GM12878 (cell line): ENCODE measurements around the genes OR4N4C, POTEB, GOLGA6L2, MKRN3, OCA2 and GOLGA6L7.

GRCh38 chr15:20755933-20756470 lies 110.1 kb downstream of the POTEB2 start:
- RAMPAGE, long total RNA, result no peak
- RRBS, 2 experiments, result no CpG with 5 or more reads among the region's 42 CpGs
CAGE:
- cytosol, long polyA minus RNA, result no peak
- cytosol, long polyA plus RNA, result no peak
- long polyA plus RNA, result no peak
- nucleolus, long total RNA, result no peak
- nucleus, long polyA plus RNA, result no peak
- nucleus, long total RNA, result no peak

- RAMPAGE, long total RNA, result no peak
- RRBS, 2 experiments, result no CpG with 5 or more reads among the region's 1 CpG
CAGE:
- cytosol, long polyA minus RNA, result no peak
- cytosol, long polyA plus RNA, result no peak
- long polyA plus RNA, result no peak
- nucleolus, long total RNA, result no peak
- nucleus, long polyA plus RNA, result no peak
- nucleus, long total RNA, result no peak
Observed at GRCh38 chr15:21651466-21652028, at the start of gene OR4N4C. Gene OR4N4C (plus strand): TSS chr15:21651844.

GRCh38 chr15:21877493-21878100 lies at the start of gene POTEB:
Gene POTEB (minus strand): TSS chr15:21877735.
- RAMPAGE, long total RNA, result no peak
- RRBS, 2 experiments, result no CpG with 5 or more reads among the region's 42 CpGs
CAGE:
- cytosol, long polyA minus RNA, result no peak
- cytosol, long polyA plus RNA, result no peak
- long polyA plus RNA, result no peak
- nucleolus, long total RNA, result no peak
- nucleus, long polyA plus RNA, result no peak
- nucleus, long total RNA, result no peak

GRCh38 chr15:22252877-22253690 lies 158.8 kb downstream of the OR4N4 start:
- RAMPAGE, long total RNA, result no peak
- RRBS, 2 experiments, result no CpG with 5 or more reads among the region's 18 CpGs
CAGE:
- cytosol, long polyA minus RNA, result no peak
- cytosol, long polyA plus RNA, result no peak
- long polyA plus RNA, result no peak
- nucleolus, long total RNA, result no peak
- nucleus, long polyA plus RNA, result no peak
- nucleus, long total RNA, result no peak

GRCh38 chr15:22494277-22495096 lies 35.8 kb downstream of the GOLGA6L22 start:
- RAMPAGE, long total RNA, result no peak
- RRBS, 2 experiments, result no CpG with 5 or more reads among the region's 95 CpGs
CAGE:
- cytosol, long polyA minus RNA, result no peak
- cytosol, long polyA plus RNA, result no peak
- long polyA plus RNA, result no peak
- nucleolus, long total RNA, result no peak
- nucleus, long polyA plus RNA, result no peak
- nucleus, long total RNA, result no peak

DNA sequence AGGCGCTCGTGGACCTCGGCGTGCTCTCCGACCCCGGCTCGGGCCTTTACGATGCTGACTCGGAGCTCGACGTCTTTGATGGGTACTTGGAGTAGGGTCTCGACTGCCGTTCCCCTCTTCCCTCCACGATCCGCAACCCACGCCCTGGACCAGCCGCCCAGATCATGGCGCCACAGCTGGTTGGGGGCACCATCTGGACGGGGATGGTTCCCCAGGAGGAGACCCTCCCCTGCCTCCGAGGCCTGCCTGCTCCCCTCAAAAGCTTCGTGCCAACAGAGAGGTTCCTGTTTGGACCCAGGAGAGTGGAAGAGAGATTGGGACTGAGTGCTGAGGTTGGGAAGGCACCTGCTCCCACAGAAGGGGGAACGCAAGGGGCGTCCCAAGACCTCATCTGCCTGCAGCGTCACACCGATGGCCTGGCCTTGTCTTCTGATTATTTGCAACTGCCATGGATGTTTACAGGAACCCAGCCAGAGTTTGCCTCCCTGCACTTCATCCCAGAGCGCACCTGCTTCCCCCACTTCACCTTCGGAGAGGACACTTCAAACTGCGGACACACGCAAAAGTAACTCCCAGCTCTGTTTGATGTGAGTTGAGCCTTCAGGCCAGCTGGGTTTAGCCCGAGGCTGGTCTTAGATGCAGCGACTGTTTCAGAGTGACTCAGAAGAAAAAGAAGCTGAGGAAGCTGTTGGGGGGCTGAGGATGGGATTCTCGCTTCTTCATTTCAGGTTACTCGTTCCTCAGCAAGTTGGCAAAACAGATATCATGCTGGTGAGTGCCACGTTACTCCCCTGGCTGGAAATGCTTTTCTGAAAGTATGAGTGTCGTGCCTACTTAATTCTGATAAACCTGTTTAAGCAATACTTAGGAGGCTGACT lies 71.1 kb upstream of the NIPA1 start:
- RAMPAGE, long total RNA, result no peak
- RRBS, 2 experiments, result no CpG with 5 or more reads among the region's 35 CpGs
CAGE:
- cytosol, long polyA minus RNA, result no peak
- cytosol, long polyA plus RNA, result no peak
- long polyA plus RNA, result no peak
- nucleolus, long total RNA, result no peak
- nucleus, long polyA plus RNA, result no peak
- nucleus, long total RNA, result no peak

DNA sequence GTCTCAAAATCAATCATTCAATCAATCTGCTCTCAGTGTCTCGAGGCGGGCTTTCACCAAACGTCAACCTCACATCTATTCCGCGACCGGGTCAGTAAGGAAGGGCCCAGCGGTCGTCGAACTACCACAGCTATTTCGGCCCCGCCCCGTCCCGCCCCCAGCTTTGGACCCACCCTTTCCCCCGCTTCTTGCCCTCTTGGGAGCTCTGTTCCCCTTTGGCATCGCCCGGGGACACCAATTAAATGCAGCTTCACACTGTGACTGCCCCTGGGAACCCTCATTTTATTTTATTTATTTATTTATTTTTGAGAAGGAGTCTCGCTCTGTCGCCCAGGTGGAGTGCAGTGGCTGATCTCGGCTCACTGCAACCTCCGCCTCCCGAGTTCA lies 1.0 kb upstream of the NIPA2 start:
- RAMPAGE, long total RNA, result no peak
- RRBS, 2 experiments, result no CpG with 5 or more reads among the region's 21 CpGs
CAGE:
- cytosol, long polyA minus RNA, result no peak
- cytosol, long polyA plus RNA, result no peak
- long polyA plus RNA, result no peak
- nucleolus, long total RNA, result no peak
- nucleus, long polyA plus RNA, result no peak
- nucleus, long total RNA, result no peak

DNA sequence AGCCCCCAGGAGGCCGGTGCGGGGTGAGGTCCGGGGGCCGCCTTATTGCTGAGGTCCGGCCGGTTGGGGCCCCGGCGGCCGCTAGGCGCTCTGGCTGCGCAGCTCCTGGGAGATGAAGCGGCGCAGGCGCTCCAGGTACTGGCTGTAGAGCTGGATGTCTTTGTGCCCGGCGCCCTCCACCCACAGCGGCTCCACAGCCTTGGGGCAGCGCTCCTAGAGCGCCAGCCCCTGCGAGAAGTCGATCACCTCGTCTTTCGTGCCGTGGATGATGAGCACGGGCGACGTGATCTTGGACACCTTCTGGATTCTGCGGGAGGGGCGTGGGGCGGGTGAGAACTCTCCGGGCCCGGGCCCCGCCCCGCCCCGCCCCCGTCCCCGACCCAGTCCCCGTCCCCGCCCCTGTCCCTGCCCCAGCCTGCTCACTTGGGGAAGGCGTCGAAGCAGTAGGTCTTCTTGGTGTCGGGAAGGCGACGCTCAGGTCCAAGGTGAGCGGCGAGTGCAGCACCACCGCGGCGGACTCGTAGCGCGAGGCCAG lies 89.2 kb upstream of the GOLGA6L1 start:
- RAMPAGE, long total RNA, result no peak
- RRBS, 2 experiments, result no CpG with 5 or more reads among the region's 52 CpGs
CAGE:
- cytosol, long polyA minus RNA, result no peak
- cytosol, long polyA plus RNA, result no peak
- long polyA plus RNA, result no peak
- nucleolus, long total RNA, result no peak
- nucleus, long polyA plus RNA, result no peak
- nucleus, long total RNA, result no peak

- RAMPAGE, long total RNA, result no peak
- RRBS, 2 experiments, result no CpG with 5 or more reads among the region's 27 CpGs
CAGE:
- cytosol, long polyA minus RNA, result no peak
- cytosol, long polyA plus RNA, result no peak
- long polyA plus RNA, result no peak
- nucleolus, long total RNA, result no peak
- nucleus, long polyA plus RNA, result no peak
- nucleus, long total RNA, result no peak
Observed at GRCh38 chr15:23303334-23303586, 30.7 kb downstream of the GOLGA6L26 start.

DNA sequence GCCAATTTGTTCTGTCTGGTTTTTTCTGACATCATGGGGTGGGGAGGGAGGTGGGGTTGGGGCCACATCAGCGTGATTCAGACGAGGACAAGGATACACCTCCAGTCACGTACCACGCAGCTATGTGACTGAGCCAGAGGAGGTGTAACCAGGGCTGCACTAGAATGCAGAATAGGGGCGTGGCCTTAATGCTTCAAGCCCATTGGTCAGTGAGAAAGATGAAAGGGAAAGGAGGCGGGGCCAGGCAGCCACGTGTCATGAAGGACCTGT lies at the start of gene GOLGA6L2:
TSS of gene GOLGA6L2 (minus strand) at position 130 of the 270 bp plus-strand sequence.
- RAMPAGE, long total RNA, result no peak
- RRBS, 2 experiments, result no CpG with 5 or more reads among the region's 7 CpGs
CAGE:
- cytosol, long polyA minus RNA, result no peak
- cytosol, long polyA plus RNA, result no peak
- long polyA plus RNA, result no peak
- nucleolus, long total RNA, result no peak
- nucleus, long polyA plus RNA, result no peak
- nucleus, long total RNA, result no peak

GRCh38 chr15:23565249-23565854 lies at the start of gene MKRN3:
Gene MKRN3 (plus strand): TSS chr15:23565674.
- RAMPAGE, long total RNA, result no peak
- RRBS, 2 experiments, result 32 to 62% methylated on average over 4 to 10 of the region's 23 CpGs
CAGE:
- cytosol, long polyA minus RNA, result no peak
- cytosol, long polyA plus RNA, result no peak
- long polyA plus RNA, result no peak
- nucleolus, long total RNA, result no peak
- nucleus, long polyA plus RNA, result start-site peak on the plus strand at chr15:23565666-23565674, 11 and 14 reads in 2 replicates
- nucleus, long total RNA, result no peak

DNA sequence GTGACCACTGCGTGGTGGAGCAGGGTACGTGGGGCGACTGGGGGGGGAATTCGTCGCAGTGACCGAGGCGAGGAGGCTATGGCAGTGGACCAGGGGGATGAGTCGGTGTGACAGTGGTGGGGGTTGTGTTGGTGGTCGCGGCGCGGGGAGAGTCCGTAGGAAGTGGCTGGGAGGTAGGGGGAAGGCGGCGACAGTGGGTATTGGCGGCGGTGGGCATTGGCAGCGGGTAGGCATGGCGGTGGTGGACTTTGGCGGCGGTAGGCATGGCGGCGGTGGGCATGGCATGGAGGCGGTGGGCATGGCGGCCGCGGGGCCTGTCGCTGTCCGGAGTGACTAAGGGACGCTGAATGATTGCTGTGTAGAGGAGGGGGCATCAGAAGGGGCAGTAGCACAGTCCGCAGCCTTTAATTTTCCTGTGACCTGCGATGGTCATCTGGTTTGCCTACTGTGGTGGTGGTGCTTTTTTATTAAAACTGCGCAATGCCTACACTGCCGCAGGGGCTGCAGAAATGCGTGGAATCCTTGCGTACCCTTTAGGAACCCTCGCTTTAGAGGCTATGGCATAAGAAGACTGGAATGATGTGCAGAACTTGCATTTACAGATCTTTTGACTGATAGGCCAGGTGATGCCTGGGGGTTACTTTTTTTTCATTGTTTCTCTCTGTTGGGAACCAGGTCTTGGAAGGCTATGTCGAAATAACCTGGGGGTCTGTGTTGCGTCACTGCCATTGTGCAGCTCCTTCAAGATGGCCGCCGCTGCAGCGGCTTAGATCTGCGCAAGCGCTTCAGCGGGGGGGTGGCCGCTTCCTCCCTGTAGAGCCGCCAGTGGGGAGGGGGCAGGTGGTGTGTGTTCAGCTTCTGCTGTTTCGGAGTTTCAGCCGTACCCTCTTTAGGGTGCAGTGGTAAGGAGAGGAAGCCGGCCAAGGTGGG lies 1.0 kb downstream of the SNRPN start:
- RAMPAGE, long total RNA, result no peak
- RRBS, 2 experiments, result no CpG with 5 or more reads among the region's 50 CpGs
CAGE:
- cytosol, long polyA minus RNA, result no peak
- cytosol, long polyA plus RNA, result no peak
- long polyA plus RNA, result no peak
- nucleolus, long total RNA, result no peak
- nucleus, long polyA plus RNA, result no peak
- nucleus, long total RNA, result no peak

GRCh38 chr15:25684418-25684673 lies 178.8 kb downstream of the ATP10A start:
- RAMPAGE, long total RNA, result no peak
- RRBS, 2 experiments, result no CpG with 5 or more reads among the region's 8 CpGs
CAGE:
- cytosol, long polyA minus RNA, result no peak
- cytosol, long polyA plus RNA, result no peak
- long polyA plus RNA, result no peak
- nucleolus, long total RNA, result no peak
- nucleus, long polyA plus RNA, result no peak
- nucleus, long total RNA, result no peak

DNA sequence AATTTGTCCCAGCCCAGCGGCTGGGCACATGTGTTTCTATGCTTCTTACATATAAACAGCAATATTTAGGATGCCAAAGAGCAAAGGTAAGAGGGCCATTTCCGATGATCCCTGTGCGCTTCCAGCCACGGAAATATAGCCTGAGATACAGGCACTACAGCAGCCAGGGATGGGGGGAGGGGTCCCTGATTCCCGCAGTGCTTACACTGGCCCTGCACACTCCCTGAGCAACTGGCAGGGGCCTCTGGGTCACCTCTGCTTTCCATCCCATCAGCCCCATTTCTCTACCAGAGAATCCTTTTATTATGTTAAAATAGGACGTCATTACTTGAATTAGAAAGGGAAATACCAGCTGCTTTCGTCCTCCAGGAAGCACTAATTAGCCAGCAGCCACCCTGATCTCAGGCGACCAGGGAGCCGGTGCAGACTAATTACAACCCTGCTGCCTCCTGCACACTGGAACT lies 372.2 kb upstream of the ATP10A start:
- RAMPAGE, long total RNA, result no peak
- RRBS, 2 experiments, result 64% methylated on average over 1 of the region's 9 CpGs; no CpG with 5 or more reads in 1 of the 2 experiments
CAGE:
- cytosol, long polyA minus RNA, result no peak
- cytosol, long polyA plus RNA, result no peak
- long polyA plus RNA, result no peak
- nucleolus, long total RNA, result no peak
- nucleus, long polyA plus RNA, result no peak
- nucleus, long total RNA, result no peak

- RAMPAGE, long total RNA, result no peak
- RRBS, 2 experiments, result no CpG with 5 or more reads among the region's 8 CpGs
CAGE:
- cytosol, long polyA minus RNA, result no peak
- cytosol, long polyA plus RNA, result no peak
- long polyA plus RNA, result no peak
- nucleolus, long total RNA, result no peak
- nucleus, long polyA plus RNA, result no peak
- nucleus, long total RNA, result no peak
Observed at GRCh38 chr15:27070970-27071492, 100.0 kb downstream of the GABRG3 start.

DNA sequence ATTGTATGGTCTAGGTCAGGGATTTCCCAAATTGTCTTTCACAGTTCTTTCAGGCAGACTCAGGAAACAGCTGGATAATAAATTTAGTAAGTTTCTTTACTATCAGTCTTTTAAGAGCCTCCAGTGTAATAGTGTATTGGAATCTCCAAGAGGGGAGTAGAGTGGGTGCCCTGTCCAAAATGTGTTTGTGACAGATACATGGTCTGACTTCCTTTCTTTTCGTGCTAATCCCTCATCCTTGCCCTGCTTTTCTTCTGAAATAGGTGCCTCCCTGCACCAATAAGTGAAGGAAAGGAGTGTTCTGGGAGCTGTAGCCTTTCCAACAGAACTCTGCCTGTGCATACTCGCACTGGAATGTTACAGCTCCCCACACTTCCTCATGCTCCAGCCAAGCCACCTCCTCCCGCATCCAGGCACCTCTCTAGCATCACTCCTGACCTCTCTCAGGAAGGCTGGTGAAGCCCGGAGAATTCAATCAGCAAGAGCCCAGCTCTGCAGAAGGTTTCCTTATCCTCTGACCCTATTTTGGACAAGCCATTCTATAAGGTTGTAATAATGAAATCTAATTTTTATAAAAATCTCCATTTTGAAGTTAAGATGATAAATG lies 478.0 kb downstream of the GABRG3 start:
- RAMPAGE, long total RNA, result no peak
- RRBS, 2 experiments, result no CpG with 5 or more reads among the region's 4 CpGs
CAGE:
- cytosol, long polyA minus RNA, result no peak
- cytosol, long polyA plus RNA, result no peak
- long polyA plus RNA, result no peak
- nucleolus, long total RNA, result no peak
- nucleus, long polyA plus RNA, result no peak
- nucleus, long total RNA, result no peak

DNA sequence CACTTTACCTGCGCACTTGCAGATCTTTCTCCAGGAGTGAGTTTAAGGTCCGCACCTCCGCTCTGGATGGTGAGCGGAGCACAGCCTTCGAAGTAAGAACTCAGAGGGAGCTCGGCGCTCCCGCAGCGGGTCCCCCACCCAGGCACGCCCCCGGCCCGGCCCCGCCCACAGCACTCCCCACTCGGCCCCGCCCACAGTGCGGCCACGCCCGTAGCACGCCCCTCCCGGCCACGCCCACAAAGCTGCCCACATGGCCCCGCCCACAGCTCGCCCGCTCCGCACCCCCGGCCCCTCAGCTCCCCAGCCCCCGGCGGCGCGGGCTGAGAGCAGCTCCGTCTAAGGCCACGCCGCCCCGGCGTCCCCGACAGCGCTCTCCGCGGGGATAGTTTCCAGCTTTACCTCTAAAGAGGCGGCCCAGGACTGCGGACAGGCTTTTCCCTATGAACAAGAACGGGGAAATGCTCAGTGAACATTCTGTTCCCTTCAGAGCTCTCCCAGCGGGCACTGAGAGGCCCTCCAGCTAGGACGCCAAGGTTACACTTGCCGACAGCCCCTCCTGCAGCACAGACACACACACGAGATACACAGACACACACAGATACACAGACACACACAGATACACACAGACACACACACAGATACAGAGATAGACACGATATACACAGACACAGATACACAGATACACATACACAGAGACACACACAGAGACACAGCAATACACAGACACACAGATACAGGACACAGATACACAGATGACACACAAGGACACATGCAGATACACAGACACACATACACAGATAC lies at the start of gene OCA2:
TSS of gene OCA2 (minus strand) at position 100 of the 801 bp plus-strand sequence.
- RAMPAGE, long total RNA, result no peak
- RRBS, 2 experiments, result 7 to 15% methylated on average over 23 of the region's 47 CpGs
CAGE:
- cytosol, long polyA minus RNA, result no peak
- cytosol, long polyA plus RNA, result no peak
- long polyA plus RNA, result no peak
- nucleolus, long total RNA, result no peak
- nucleus, long polyA plus RNA, result no peak
- nucleus, long total RNA, result no peak

- RAMPAGE, long total RNA, result no peak
- RRBS, 2 experiments, result no CpG with 5 or more reads among the region's 12 CpGs
CAGE:
- cytosol, long polyA minus RNA, result no peak
- cytosol, long polyA plus RNA, result no peak
- long polyA plus RNA, result no peak
- nucleolus, long total RNA, result no peak
- nucleus, long polyA plus RNA, result no peak
- nucleus, long total RNA, result no peak
Observed at GRCh38 chr15:28848457-28848813, at the start of gene GOLGA6L7. Gene GOLGA6L7 (minus strand): TSS chr15:28848644.

DNA sequence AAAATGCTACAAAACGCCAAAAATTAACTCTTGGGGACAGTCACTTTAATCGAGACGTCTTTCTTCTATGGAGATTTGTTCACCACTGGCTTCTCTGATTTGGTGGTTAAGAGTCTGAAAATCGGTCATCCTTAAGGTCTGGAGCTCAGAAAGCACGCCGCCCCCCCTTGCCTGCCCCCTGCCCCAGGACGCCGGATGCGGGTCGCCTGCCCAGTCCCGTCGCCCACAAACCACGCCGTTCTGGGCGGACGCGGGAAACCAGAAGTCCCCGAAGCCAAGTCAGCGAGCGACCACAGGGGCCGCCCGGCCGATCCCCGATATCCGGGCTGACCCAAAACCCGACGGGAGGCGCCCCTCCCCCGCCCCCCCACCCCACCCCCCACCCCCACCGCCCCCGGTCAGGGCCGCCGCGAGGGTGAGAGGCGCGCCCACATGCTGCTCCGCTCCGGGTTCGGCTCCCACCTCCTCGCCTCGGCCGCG lies 1.1 kb downstream of the ENTREP2 start:
- RAMPAGE, long total RNA, result no peak
- RRBS, 2 experiments, result 7 to 24% methylated on average over 17 to 26 of the region's 43 CpGs
CAGE:
- cytosol, long polyA minus RNA, result no peak
- cytosol, long polyA plus RNA, result no peak
- long polyA plus RNA, result no peak
- nucleolus, long total RNA, result no peak
- nucleus, long polyA plus RNA, result no peak
- nucleus, long total RNA, result no peak

GRCh38 chr15:29670935-29671647 lies 100.3 kb upstream of the ENTREP2 start:
- RAMPAGE, long total RNA, result no peak
- RRBS, 2 experiments, result no CpG with 5 or more reads among the region's 10 CpGs
CAGE:
- cytosol, long polyA minus RNA, result no peak
- cytosol, long polyA plus RNA, result no peak
- long polyA plus RNA, result no peak
- nucleolus, long total RNA, result no peak
- nucleus, long polyA plus RNA, result no peak
- nucleus, long total RNA, result no peak